Subcutaneous preadipocyte (primary cell): Measurements from ENCODE around the genes DYNC1H1, ZNF839 and TECPR2.

- CAGE, long polyA plus RNA = no peak
These were observed 12.2 kb downstream of the PPP2R5C start for GRCh38 chr14:101773394-101774343.

GRCh38 chr14:101810664-101811250 is 49.2 kb downstream of the PPP2R5C start:
- CAGE, long polyA plus RNA = no peak

DNA sequence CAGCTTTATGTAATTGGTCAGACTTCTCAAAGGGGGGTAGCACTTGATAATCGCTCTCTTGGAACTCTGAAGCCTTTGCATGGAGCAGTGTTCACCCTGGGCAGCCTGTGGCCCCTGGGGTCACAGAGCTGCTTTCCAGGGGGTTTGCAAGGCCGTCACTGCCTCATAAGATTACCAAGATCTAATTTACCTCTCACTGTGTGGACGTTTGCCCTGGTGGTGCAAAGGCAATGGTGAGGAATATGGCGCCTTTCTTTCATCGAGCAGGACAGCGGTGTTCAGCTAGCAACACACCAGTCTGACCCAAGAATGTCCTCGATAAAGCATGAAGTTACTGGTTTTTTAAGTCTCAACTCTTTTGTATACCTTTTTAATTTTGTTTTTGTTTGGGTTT is 57.7 kb downstream of the PPP2R5C start:
- CAGE, long polyA plus RNA = no peak

DNA sequence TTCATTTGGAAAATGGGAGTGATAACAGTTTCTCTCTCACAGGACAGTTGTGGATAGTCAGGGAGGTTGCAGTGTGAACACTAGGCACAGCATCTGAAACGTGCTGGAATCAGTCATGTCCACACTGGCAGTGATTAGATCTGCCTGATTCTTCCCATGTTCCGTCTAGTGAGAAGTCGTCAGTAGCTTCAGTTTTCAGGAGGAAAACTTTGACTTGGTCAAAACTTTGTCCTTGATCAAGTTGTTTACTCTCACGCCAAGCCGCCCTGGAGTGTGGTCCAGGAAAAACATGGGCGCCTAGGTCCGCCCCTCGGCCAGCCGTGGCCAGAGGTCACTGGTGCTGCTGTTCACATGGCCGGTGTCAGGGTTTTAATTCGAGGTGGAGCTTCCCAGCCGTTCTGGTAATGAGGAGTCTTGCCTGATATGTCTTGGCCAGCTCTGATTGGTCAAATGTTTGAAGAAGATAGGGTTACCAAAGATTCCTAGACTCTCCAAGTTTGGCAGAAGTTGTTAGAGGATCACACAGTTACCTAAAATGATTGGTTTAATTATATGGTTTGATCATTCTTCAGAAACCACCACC is 71.5 kb downstream of the PPP2R5C start:
- CAGE, long polyA plus RNA = no peak

- CAGE, long polyA plus RNA = no peak
These were observed 78.3 kb downstream of the PPP2R5C start for GRCh38 chr14:101839669-101840260.

DNA sequence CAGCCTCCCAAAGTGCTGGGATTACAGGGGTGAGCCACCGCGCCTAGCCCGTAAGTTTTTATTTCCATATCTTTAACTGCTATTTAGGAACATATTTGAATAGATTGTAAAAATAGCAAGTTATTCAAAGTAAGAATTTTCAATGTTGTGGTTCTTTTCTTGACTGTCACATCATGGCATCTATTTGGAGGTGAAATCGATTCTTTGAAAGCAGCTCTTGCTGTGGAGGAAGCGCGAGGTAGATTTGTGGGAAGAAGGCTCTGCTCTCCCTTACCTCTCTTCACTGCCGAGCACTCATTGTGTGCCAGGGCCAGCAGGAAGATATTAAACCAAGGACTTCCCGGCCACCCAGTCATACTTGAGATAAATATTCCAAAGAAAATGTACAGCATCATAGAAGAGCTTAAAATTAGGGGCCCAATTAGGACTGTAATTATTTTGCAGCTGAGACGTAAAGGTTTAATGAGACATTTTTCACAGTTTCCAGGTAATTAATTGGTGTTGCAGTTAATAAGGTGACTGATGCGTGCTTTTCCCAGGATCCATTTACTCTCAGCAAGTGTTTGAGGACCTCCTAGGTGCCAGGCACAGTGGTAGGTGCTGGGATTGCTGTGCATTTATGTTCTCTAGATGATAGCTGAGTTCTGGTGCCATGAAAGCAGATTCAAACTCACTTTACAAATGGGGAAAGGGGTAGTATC is 89.2 kb upstream of the DYNC1H1 start:
- CAGE, long polyA plus RNA = no peak

DNA sequence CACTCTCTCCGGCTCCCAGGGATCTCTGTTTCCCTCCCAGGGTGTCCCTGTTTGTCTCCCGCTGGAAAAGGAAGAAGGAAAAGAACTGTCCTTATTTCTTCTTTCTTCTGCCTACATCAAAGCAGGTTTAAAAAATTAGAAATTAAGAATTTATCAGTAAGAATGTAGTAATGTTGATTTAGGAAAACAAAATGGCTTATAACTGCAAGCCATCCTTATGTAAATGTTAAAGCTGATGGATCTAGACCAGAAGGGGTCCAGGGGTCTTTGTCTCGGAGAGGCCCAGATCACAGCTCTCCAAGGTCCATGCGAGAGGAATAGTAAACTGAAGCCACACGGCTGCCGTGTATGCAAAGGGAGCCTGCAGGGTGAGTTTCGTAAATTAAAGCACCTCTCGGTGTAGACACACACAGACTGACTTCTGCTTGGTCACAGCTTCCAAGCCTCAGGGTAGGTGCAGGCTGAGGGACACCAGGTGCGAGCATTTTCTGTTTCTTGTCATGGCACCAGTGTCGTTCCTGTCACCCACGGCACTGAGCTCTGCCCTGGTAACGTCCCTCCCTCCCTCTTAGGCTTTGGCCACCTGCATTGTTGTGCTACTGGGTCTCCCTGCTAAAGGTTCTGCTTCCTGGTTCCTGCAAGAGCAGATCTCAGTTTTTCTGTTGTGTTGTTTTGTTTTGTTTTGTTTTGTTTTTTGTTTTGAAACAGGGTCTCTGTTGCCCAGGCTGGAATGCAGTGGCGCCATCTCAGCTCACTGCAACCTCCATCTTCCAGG is 76.3 kb upstream of the DYNC1H1 start:
- CAGE, long polyA plus RNA = no peak

DNA sequence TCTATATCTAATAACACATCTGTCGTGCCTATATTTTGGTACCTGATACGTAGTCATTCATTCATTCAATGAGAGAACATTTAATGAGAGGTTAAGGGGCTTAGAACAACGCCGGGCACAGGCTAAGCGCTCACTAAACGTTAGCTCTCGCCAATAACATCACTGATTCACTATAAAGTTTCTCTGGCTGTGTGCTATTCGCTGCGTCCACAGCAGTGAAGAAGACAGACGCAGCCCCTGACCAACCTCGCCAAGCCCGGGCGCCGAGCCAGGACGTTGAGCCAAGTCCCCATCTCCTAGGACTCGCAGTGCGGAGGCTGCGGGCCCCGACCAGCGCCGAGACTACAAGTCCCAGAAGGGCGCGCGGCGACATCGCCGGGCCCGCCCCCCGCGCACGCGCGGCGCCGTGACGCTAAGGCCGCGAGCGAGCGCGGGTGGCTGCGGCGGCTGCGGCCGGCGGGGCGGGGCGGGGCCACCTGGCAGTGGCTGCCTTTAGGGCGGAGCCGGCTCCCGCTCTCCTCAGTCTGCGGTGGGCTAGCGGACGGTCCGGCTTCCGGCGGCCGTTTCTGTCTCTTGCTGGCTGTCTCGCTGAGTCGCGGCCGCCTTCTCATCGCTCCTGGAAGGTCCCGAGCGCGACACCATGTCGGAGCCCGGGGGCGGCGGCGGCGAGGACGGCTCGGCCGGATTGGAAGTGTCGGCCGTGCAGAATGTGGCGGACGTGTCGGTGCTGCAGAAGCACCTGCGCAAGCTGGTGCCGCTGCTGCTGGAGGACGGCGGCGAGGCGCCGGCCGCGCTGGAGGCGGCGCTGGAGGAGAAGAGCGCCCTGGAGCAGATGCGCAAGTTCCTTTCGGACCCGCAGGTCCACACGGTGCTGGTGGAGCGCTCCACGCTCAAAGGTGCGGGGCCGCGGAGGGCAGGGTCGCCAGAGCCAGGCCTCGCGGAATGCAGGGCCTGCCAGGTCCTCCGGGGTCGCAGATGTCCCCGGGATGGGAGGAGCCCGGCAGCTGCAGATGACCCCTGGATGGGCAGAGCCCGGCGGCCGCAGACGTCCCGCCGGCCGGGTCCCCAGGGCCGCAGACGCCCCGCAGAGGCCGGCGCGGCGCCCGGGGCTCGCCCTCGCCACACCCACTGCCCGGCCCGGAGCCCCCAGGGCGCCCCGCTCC is at the start of gene DYNC1H1:
Gene DYNC1H1 (plus strand): TSS at position 522 of the 1,163 bp plus-strand sequence.
- CAGE, long polyA plus RNA = no peak

GRCh38 chr14:102004253-102004629 is 39.9 kb downstream of the DYNC1H1 start:
- CAGE, long polyA plus RNA = no peak

- CAGE, long polyA plus RNA = no peak
These were observed 47.4 kb downstream of the HSP90AA1 start for GRCh38 chr14:102039296-102040000.

DNA sequence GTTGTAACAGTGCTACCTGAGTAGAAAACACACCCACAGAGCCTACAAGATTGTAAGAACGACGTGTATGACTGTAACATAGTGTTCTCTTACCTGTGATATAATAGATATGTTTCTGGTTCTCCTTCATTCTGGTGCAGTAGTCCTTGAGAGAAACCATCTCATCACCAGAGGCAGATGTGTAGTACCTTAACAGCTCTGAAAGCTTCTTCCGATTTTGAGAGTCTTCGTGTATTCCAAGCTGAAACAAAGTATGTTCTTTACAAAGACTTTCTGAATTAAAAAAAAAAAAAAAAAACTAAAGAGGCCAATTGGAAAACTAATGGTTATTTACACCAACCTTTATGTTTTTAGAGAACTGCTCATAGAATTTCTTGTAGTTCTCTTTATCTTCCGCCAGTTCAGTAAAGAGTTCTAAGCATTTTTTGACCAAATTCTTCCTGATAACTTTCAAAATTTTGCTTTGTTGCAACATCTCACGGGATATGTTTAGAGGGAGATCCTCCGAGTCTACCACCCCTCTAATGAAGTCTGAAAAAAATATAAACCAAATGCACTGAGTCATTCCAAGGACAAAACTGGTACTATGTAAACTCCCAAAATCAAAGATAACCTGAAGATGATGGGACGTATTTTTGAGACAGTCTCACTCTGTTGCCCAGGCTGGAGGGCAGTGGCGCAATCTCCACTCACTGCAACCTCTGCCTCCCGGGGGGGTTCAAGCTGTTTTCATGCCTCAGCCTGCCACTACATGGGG is 3.2 kb downstream of the HSP90AA1 start:
- CAGE, long polyA plus RNA = no peak

DNA sequence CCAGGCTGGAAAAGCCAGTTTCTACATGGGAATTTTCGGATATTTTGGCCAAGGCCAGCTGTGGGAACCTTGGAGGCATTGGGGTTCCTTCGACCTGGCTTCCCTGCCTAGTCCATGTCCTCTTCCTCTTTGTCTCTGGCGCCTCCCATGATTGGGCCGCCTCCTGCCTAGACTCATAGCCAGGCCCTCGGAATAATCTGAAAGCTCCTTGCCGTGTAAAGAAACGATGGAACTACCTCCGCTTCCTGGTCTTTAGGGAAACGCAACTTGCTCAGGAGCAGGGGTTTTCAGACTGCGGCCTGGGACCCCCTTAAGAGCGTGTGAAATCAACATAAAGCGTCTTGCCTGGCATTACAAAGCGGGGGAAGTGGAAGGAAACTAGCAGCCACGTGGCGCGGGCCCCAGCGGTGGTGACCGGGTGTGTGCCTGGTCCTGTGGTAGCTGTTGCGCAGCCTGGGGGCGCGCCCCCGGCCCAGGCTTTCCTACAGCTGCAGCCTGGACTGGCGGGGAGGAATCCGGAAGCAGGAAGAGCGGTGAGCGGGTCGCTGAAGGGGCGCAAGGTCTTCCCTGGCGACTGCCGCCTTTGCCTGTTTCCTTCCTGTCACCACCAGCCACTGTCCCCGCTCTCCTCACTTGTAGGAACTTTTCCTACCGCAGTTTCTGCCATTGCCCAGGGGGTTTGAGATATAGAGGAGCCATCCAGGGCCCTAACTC is 1.5 kb upstream of the HSP90AA1 start:
- CAGE, long polyA plus RNA = no peak

DNA sequence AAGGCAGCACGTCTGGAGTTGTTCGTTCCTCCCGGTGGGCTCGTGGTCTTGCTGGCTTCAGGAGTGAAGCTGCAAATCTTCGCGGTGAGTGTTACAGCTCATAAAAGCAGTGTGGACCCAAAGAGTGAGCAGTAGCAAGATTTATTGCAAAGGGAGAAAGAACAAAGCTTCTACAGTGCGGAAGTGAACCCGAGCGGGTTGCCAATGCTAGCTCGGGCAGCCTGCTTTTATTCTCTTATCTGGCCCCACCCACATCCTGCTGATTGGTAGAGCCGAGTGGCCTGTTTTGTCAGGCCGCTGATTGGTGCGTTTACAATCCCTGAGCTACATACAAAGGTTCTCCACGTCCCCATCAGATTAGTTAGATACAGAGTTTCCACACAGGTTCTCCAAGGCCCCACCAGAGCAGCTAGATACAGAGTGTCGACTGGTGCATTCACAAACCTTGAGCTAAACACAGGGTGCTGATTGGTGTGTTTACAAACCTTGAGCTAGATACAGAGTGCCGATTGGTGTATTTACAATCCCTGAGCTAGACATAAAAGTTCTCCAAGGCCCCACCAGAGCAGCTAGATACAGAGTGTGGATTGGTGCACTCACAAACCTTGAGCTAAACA is 5.0 kb upstream of the WDR20 start:
- CAGE, long polyA plus RNA = no peak

DNA sequence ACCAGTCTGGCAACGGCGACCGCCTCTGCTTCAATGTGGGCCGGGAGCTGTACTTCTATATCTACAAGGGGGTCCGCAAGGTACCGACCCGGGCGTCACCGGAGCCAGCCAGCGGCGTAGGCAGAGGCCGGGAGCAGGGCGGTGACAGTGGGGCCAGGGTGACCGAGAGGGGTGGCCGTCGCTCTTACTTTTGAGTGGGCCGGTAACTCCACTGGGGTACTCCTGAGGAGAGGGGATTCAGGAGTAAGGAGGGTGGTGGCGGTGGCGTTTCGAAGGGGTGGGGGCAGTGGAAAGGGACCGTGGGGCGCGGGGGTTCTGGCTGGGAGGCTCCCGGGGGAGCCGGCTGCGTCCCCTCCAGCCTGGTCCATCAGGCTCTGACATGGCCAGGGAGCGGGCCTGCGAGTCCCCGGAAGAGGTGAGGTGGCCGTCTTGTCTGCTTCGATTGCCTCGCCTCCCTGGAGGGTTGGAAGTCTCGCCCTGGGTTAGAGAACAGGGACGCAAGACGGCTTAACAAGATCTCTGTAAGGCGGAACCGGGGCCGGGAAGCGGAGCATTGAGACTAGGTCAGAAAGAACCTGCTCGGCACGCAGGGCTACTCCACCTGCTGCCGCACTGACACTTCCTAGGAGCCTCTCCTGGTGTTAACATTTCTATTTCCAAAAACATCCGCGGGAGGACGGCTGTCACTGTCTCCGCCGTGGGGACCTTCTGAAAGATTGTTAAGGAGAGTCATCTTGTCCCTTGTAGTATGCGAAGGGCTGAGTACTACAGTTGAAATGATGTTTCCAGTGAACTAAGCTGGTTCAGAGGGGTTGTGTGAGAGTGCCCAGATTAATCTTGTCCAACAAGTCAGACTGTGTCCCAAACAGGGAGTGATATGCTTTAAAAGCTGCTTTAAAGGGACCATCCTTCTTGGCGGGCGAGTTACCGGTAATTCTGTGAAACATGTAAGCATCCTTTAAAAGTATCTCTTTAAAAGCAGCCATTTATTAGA is 693 bp downstream of the WDR20 start:
- CAGE, long polyA plus RNA = no peak

GRCh38 chr14:102292556-102292755 is 12.5 kb downstream of the MOK start:
- CAGE, long polyA plus RNA = no peak

GRCh38 chr14:102318998-102320058 is at the start of gene ZNF839:
Gene ZNF839, plus strand, starts transcription at chr14:102319746.
- CAGE, long polyA plus RNA = no peak

DNA sequence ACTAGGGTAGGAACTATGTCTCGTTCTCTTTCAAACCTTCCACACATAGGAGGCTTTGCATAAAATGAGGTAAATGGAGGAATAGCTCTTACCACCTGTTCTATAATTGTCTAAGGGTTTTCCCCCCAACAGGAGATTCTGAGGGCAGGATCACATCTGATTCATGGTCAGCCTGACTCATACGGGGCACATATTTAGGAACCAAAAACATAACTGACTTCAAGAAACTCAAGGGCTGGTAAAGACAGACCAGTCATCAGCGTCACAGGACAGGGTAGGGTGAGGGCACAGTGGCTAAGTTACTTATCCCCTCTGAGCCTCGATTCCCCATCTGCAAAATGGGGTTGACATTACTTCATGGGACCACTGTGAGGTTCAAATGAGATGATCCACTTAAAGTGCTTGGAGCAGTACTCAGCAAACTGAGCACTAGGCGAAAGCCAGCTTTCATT is 659 bp downstream of the CINP start:
- CAGE, long polyA plus RNA = no peak

GRCh38 chr14:102362774-102364060 is at the start of gene TECPR2:
Gene TECPR2, plus strand, starts transcription at chr14:102362941.
- CAGE, long polyA plus RNA = start-site peak on the minus strand at chr14:102362860-102362894, 1,516 and 206 reads in 2 replicates

GRCh38 chr14:102364358-102364756 is 1.6 kb downstream of the TECPR2 start:
- CAGE, long polyA plus RNA = no peak

DNA sequence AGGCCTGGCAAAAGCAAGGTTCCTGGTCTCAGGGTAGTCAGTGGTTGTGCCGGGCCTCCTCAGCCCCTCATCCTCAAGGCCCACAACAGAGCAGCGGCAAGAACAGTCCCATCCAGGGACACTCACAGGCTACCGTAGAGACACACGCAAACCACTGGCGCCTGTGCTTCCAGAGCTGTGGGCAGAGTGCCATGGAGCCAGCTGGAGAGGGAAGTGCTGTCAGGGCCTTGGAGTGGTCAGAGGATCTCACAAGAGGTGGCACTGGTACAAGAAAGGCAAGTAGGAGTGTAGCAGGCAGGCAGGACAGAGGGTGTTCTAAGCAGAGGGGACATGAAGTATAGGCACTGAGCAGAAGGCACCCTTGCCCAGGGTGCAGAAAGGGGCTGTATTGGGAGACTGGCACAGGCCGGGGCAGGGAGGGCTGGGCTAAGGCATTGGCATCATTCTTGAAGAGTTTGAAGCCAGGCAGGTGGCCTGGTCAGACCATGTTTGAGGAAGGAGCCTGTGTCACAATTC is 34.6 kb downstream of the ANKRD9 start:
- CAGE, long polyA plus RNA = no peak